Epithelial cell of prostate (primary cell): ENCODE data around the gene RAB23.

DNA sequence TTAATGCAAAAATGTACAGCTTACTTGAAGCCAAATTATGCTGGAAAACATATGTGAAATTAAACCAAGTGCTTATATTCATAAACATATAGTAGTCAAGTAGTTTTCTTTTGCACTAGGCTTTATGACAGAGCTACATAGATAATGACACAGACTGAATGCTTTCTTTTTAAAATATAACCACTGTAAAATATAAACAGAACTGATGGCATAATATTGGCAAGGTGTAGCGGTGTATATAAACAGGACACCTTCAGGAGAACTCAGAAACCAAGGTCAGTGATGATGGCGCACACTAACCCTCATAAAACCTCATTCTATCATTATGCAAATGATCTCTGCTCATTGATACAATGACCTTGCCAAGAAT lies 263.5 kb downstream of the DST start:
- RRBS: no CpG with 5 or more reads among the region's 2 CpGs

DNA sequence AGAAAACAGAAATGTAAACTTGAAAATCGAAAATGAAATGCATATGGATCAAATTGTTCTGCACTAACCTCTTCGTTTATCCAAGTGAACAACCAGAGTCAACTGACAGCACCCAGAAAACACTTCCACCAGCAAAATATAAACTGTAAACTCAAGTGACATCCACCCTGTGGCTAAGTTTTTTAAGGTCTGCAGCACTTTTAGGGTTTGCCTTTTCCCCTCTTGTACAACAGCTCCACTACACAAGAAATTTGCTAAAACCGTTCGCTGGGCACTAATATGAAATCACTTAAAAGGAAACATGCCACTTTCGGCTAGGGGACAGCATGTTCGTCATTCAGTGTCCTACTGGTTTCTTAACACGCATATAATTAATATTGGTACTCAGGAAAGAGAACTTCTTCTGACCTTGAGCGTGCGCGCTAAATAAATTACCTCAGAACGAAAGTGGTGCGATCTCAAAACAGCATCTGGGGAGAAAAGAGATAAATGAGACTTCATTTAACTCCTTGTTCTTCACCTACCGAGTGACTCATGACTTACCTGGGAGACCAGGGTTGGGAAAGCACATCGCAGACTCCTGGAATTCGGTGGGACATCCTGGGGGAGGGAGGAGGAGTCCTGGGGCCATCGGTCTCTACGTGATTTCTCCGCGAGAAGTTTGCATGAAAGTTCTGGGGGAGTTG lies 1.1 kb downstream of the DST start:
- RRBS: no CpG with 5 or more reads among the region's 19 CpGs

GRCh38 chr6:57216390-57217023 lies 5.6 kb downstream of the RAB23 start:
- RRBS: no CpG with 5 or more reads among the region's 7 CpGs

DNA sequence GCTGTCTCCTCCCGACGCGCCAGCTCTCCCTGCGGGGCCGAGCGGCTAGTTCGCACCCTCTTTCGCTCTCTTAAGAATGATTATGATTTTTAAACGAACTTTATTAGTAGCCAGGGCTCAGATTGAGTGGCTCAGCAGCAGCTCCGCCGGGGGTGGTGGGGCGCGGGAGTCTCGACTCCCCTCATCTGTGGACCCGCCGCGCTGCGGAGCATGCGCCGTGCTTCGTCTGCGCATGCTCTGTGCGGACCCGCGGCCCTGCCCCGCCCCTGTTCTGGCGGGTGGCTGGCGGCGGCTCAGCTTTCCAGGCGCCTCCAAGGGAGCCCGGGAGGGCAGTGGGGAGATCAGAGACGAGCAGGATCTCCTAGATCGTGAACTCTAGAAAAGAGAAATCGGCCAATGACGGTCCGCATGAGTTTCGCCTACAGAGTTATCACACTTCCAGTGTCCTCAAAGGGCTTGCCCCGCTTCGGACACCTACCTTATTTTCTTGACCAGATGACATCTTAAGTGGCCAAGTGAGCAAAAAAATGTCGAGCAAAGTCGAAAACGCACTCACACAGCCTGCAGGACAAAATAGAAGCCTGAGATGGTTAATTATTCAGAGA lies at the start of gene RAB23:
Gene RAB23 (minus strand): TSS at position 212 of the 605 bp plus-strand sequence.
- RRBS: no CpG with 5 or more reads among the region's 42 CpGs

DNA sequence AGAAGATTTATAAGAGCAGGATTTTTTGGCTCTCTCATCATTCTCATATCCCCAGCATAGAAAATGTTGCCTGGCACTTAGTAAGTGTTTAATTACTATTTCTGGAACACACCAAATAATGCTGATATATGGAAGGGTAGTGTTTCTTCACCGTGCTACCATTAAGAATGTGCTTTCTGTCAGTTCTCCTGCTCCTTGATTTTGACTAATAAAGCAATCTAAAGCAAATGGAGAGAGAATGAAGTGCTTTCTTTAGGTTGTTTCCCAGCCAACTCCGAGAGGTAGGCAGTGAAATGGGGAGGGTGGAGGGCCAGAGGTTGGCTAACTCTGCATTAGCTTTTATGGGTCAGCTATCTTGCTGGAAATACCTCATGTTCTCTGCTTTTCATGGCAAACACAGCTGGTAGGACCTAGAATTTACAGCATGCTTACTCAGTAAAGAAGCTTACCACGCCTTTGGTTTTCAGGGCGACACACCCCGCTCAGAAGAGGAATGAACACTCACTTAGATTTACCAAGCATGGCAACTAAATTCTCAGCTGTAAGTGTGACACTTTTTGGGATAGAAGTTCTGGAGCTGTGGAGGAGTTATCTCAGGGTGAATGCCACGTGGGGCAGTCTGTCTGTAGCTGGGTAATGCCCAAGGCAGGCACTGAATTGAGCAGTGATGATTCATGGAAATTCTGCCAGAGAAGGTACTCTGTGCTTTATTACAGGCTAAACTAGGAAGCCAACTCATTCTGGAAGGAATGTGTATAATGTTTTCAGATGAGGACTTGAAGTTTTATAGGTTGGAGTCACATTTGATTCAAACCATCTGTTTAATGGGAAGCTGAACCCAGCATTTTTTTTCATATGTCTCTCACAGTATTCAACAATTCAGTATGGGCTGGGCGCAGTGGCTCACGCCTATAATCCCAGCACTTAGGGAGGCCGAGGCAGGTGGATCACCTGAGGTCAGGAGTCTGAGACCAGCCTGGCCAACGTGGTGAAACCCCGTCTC lies 3.8 kb upstream of the PRIM2 start:
- RRBS: no CpG with 5 or more reads among the region's 11 CpGs

DNA sequence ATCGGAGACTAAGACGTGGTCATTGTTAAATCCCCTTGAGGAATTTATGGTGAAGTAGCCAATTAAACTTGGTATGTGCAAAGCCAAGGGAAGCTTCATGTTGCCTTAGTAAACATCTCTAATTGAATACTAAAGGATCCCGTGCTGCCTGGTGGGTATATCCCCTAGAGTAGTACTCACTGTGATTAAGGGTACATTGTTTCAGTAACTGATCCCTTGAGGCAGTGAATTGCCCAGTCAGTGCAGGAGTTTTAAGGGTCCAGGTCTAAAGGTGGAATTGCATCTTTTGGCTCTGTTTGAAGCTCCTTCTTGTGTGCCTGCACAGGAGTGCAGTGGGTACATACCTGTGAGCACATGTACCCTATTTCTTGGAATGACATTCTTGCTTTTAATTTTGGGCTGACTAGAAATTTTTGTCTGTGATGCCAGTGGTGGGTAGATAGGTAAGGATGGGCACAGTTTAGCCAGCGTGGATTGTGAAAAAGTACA lies 106.2 kb downstream of the PRIM2 start:
- RRBS: no CpG with 5 or more reads among the region's 4 CpGs

DNA sequence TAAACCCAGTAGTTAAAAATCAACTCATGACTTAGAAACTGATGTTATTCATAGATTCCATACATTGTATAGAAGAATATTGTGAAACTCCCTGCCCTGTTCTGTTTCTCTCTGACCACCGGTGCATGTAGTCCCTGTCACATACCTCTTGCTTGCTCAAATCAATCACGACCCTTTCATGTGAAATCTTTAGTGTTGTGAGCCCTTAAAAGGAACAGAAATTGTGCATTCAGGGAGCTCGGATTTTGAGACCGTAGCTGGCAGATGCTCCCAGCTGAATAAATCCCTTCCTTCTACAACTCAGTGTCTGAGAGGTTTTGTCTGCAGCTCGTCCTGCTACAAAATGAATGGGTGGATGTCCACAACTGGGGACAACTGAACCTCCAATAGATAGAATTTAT lies 480.3 kb upstream of the KHDRBS2 start:
- RRBS: no CpG with 5 or more reads among the region's 5 CpGs

DNA sequence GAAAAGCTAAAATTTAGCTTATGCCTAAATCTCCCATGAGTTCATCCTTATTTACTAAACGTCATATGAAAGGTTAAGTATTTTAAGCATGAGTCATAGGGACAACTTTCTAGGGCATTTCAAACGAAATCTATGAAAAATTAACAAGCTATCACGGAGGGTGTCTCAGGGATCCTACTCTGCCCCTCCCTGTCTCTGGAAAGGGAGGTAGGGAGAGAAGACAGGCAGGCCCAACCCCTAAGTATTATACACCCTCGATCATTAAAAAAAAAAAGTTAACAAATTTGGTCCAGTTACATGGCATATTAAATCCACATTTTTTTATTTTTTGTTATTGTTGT lies 124.0 kb upstream of the PTP4A1 start:
- RRBS: no CpG with 5 or more reads among the region's 4 CpGs

DNA sequence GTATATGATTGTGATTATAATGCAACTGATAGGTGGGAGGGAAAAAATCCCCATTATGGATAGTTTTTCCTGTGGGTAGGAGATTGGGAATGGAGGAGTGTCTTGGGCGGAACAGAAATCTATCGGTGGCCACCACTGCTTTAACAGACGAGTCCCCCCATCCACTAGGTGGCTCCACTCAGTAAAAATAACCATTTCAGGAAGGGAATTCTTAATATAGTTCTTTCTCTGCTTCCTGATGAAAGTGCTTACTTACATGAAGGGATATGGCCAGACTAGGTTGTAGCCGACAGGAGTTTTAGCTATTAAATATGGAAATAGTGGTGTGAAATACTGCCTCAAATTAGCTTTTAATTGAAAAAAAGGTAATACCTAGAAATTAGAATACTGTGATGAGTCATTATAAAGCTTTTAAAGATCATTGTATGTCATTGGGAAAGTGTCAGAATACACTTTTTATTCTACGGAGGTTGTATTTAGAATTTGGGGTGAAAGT lies 2.1 kb downstream of the PTP4A1 start:
- RRBS: no CpG with 5 or more reads among the region's 5 CpGs

DNA sequence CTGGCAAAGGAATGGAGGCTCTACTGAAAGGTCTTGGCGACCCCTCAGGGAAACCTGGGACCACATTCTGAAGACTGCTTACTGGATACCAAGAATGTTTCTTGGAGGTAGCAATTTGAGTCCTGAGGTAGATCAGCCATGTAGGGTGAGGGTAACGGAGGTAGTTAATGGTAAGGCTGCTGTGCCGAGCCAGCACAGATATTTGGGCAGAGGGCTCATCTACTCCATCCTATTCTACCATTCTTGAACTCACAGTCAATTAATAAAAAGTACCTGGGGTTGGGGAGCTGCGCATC lies 400 bp upstream of the PHF3 start:
- RRBS: no CpG with 5 or more reads among the region's 4 CpGs

DNA sequence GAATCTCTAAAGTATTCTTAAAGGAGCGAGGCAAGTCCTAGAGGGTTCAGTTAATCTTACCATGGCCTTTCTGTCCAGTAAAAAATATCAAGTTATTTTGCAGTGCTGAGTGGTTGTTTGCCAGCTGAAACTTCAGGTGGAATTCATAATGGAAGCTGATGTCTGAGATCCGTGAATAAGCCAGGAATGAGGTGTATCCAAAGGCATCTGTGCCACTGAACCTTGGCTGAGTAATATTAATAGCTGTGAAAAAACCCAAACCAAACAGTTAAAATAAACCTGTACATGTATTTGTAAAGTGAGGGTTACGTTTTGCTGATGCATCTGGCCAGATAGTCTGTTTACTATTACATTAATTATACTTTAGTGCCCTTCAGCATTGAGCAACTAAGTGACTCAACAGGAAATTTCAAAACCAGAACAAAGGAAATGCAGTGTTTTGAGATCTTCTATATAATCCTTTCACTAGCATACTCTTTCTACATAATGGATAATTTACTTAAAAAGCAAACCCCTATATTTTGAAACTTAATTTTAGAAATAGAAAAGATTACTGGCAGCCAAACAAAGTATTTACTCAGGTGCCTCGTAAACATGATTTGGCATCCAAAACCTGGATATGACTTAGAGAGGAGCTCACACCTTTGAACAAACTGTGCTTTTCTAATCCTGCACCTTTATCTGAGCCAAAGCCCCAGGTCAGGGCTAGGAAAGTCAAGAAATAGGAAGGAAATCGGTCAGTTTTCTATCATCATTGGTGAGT lies 170.7 kb downstream of the PHF3 start:
- RRBS: no CpG with 5 or more reads among the region's 5 CpGs

DNA sequence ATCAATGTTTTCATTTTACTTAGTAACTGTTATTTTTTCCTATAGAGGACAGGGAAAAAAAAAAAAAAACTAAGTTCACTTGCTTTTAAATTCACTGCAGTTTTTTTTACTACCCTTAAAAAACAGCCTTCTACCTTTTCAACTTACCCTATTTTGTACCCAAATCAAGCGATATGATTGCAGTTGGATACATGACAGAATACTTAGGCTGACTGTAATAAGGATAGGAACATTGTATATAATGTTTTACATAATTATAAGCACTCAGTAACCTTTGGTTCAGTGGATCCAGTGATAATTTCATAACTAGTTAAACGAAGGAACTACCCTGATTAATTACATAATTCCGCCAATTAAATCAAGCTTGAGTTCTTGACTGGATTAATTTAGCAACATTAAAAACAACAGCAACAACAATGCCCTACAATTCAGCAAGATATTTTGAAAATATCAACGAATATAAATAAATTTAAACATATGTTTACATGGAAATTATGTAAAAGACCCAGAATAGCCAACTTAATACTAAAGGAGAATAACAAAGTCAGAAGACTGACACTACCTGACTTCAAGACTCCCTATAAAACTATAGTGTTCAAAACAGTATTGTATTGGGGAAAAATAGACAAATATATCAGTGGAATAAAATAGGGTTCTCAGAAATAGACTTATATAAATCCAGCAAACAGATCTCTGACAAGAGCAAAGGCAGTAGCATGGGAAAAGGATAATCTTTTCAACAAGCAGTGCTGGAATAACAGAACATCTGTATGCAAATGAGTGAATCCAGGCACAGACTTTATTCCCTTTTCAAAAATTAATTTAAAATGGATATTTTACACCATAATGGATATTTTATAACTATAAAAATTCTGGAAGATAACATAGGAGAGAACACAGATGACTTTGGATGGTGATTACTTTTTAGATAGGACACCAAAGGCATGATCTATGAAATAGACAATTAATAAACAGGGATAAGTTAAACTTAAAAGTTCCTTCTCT lies 593.5 kb upstream of the ADGRB3 start:
- RRBS: no CpG with 5 or more reads among the region's 4 CpGs

DNA sequence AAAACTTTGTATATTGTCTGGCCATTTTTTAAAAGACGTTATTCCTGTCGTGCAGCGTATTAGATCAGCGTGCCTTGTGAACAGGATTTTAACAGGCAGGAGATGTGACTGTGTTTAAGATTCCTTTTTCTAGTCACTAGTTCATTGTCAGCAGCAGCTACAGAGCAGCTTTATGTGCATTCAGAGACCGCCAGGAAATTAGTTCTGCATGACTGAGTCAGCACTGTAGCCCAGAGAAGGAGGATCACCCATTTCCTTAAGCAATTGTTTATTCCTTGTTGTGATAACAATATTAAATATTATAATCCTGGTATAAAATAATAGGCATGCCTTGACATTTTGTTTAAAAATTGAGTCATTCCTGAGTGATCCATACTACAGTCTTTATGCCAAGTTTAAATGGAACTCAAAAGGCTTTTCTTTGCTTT lies 75.3 kb upstream of the ADGRB3 start:
- RRBS: no CpG with 5 or more reads among the region's 5 CpGs

GRCh38 chr6:70084298-70084638 lies 217.9 kb downstream of the COL19A1 start:
- RRBS: no CpG with 5 or more reads among the region's 3 CpGs

GRCh38 chr6:70397289-70397965 lies 15.9 kb upstream of the FAM135A start:
- RRBS: no CpG with 5 or more reads among the region's 8 CpGs

DNA sequence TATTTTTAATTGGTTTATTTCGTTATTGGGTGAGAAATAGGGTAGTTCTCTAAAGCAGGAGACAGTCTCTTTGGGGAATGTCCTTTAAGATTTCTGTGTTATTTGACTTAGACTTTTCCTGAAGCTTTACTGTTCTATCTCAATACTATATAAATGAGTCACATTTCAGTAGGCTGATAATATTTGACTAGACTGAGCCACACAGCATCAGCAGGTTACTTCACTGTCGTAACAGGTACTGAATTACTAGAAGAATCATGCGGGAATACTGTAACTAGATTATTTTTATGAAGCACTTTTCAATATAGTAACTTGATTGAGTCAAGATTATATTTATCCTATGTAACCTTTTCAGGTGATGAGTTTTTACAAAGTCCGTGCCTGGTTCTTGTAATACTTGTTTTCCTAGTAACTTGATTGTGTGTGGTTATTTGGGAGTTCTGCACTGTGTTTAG lies 1.5 kb downstream of the SMAP1 start:
- RRBS: no CpG with 5 or more reads among the region's 4 CpGs

DNA sequence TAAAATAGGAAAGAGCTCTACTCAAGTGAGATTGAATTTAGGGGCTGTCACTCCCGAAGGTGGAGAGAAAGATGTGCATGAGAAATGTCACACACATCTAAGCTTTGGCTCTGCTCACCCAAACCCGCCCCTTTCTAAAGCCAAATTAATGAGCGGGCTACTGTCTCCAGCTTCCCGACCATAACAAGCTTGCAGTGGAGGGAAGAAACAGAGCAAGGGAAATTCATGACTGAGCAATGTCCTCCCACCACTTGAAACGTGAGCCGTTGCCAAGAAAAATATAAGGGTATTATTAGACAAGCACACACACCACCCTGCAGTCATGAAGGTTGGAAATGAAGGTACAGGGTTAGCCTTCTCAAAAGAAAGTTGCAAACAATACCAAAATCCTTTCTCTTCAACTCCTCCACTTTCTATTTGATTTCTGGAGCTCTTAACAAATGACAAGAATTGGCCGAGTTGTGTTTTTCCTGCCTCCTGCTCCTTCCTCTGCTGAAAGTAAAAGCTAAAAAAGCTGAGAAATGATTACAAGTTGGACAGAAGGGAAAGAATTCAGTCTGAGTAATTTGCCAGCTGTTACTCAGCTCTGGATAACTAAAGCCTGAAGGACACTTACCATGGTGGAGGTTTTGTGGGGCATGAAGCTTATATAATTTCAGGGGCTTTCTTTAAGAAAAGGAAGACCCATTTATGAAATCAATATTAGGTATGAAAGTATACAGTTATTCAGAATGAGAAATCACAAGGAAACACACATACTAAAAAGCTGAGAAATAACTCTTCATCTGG lies 151.1 kb upstream of the B3GAT2 start:
- RRBS: no CpG with 5 or more reads among the region's 7 CpGs

DNA sequence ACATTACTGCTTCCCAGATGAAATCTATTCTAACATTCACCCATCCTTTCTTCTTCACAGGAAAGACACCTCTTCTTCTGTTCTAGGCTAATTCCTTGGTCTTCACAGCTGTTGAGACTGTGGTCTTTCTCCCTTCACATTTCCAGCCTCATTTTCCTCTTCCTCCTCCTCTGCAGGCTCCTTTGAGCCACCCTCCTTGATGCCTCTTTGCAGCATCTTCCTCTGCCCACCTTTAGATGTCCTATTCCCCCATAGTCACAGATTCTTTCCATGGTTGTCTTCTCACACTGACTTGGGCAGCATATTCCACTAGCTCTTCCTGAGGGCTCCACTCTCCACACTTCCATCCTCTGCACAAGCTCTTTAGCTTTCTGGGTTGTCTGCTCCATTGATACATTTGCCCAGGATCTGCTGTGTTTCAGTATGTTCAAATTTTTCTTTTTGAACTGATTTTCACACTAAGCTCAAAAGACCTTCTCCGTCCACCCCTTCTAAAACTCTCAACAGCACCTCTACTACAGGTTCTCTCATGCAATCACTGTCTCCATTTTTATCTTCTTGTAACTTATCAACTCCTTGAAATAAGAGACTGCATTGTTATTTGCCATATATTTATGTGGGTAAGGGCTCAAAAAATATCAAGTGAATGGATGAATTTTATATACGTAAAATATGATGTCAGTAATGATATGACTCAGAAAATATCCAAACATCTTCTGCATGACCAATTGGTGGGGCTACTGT lies 103.3 kb downstream of the OGFRL1 start:
- RRBS: no CpG with 5 or more reads among the region's 2 CpGs